Daoy (cell line): Measurements from ENCODE around the genes RPTOR, PVALEF and AATK.

GRCh38 chr17:80026210-80026712 is 9.4 kb downstream of the TBC1D16 start:
- RAMPAGE, long total RNA = no peak

DNA sequence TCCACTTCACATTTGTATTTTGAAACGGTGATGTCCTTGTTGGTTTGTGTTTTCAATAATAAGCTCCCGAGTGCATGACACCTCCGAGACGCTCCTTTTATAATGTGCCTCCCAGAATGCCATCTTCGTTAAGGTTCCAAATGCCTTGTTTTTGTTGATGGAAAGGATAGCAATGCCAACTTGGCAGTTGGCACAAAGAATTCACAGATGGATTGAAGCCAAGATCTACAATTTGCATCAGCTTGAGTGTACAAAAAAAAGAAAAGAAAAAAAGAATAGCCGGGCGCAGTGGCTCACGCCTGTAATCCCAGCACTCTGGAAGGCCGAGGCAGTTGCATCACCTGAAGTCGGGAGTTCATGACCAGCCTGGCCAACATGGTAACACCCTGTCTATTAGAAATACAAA is 7.7 kb downstream of the TBC1D16 start:
- RAMPAGE, long total RNA = no peak

- RAMPAGE, long total RNA = no peak
Observed at GRCh38 chr17:80137907-80138625, 8.9 kb downstream of the EIF4A3 start.

DNA sequence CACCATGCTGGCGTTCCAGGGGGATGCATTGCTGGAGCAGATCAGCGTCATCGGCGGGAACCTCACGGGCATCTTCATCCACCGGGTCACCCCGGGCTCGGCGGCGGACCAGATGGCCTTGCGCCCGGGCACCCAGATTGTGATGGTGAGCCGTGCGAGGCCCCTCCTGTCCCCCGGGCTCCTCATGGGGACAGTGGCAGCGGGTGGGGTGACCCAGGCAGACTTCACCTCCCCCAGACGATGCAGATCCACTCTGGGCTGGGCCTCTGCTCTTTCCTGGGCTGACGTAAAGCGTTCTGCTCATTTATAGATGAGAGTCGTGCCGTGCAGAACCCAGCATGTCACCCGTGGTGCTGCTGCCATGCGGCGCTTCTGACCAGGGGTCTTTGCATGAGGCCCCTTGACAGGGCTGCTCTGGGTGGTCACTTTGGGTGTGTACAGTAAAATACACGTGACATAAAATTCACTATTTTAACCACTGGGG is 21.6 kb downstream of the SGSH start:
- RAMPAGE, long total RNA = no peak

GRCh38 chr17:80279780-80280447 is 19.3 kb downstream of the RNF213 start:
- RAMPAGE, long total RNA = no peak

DNA sequence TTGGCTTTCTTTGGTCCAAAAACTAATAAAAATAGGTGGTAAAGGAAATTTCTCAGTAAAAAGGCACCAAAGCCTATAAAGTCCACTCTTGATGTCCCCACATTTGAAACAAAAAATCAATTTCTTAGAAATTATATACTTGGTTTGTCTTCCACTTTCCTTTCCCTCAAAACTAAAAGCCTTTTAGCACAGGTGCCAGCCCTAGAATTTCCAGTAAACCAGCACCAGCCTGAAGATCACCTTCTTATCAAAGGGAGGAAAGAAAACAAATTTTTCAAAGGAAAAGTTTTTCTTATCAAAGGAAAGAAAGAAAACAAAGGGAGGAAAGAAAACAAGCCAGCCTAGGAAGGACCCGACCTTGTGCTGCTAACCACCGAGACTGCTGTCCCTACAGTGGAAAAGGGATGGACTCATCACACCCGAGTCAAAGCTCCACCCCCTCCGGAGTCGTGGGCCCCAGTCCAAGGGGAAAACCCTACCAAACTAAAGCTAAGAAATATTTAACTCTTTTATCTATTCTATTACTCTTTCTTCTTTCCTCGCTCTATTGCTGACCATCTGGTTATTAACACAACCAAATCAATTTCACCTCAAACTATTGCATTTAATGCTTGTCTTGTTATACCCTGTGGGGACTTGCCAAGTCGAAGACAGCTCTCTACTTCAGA is 6.2 kb upstream of the ENDOV start:
- RAMPAGE, long total RNA = no peak

DNA sequence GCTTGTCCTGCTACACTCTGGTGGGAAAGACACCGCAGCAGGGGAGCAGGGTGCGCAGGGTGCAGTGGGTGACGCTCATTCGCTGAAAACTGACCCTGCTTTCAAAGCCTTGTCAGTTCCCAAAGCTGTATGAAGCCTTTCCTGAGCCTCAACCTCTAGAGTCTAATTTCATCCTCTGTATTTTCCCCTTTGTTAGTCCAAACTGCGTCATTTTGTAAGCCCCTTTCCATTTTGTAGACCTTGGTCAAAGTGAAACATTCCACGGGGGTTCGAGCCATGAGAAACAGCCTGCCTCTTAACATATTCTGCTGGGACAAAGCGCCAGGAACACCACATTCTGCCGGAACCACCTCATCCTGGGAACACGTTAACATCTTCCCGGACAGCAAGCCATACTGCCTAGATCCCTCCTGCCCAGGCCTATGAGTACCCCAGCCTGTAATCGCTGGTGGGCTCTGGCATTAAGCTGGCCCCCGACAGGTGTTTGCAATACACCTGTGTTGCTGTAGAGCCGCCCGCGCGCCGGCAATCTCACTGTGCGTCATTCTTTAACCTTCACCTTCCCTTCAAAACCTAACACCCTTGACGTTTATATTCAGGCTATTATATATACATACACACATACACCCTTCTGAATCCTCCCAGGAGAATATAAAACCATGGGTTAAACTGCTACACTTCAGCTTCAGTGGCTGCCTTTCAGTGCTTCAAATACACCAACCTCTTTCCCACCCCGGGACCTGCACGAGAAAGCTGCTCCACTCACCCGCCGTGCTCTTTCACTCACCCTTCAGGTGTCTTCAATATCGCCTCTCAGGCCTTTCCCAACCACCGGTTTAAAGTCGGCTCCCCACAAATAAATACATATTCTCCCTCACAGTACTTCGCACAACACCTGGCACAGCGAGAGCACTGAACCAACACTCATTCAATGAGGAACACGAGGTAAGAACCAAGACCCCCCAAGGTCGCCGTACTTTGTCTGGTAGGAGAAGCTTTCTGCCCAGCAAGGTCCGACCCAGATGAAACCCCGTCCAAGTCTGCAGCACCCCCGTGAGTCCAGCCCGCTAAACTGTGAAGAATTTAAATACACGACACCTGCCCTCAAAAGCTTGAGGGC is 1.1 kb upstream of the ENDOV start:
- RAMPAGE, long total RNA = no peak

DNA sequence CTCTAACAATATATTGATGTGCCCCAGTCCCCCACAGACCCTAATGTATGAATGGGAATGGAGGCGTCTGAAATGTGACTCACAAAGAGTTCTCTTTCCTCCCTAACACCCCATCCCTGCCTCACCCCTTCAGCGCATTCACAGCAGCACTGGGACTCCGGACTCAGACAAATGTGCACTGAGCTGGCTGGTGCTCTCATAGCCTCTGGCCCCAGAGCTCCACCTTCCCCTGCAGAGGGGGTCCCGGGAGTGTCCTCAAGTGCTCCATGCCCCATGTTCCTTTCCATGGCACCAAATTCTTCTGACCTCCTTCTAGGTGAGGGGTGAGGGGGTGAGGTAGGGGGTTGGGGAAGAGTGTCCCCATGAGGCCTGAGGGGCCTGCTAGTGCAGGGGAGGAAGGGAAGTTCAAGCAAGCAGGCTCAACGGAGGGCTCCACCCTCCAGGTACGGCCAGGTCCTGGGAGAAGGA is 20.6 kb downstream of the NPTX1 start:
- RAMPAGE, long total RNA = no peak

GRCh38 chr17:80544498-80545157 is at the start of gene RPTOR:
RPTOR (plus strand) TSS chr17:80544838.
- RAMPAGE, long total RNA = no peak

DNA sequence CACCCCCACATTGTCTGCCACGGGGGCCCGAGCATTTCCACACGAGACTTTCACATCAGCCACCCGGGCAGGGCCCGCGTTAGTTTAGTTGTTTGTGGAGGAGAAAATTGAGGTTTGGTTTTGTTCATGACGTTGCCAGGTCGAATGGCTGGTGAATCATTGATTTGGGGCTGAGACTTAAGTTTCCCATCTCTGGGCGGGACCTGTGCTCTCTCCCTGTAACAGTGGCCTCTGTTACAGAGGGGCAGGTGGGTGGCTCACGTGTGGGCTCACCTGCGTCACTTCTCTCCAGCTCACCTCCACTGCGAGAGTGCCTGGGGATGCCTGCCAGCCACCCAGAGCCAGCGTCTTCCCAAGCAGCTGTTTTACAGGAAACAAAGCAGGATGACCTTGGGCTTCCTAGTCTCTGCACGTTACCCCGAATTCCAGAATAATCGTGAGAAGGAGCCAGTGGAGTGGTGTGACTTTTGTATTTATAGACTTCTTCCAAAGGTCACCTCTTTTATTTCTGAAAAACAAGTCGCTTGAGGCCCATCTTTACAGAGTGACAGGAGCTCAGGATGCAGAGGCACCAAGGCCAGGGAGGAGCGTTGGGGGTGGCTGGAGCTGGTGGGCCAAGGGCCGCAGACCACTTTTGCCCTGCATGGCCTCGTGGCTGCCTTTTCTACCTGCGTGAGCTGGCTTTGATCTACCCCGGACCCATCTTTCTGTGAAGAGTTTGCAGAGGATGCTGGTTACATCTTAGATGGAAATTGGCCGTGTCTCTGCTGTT is 150.8 kb downstream of the RPTOR start:
- RAMPAGE, long total RNA = no peak

- RAMPAGE, long total RNA = no peak
Observed at GRCh38 chr17:80824548-80824898, 167.1 kb upstream of the CHMP6 start.

- RAMPAGE, long total RNA = no peak
Observed at GRCh38 chr17:80886459-80886981, 105.1 kb upstream of the CHMP6 start.

DNA sequence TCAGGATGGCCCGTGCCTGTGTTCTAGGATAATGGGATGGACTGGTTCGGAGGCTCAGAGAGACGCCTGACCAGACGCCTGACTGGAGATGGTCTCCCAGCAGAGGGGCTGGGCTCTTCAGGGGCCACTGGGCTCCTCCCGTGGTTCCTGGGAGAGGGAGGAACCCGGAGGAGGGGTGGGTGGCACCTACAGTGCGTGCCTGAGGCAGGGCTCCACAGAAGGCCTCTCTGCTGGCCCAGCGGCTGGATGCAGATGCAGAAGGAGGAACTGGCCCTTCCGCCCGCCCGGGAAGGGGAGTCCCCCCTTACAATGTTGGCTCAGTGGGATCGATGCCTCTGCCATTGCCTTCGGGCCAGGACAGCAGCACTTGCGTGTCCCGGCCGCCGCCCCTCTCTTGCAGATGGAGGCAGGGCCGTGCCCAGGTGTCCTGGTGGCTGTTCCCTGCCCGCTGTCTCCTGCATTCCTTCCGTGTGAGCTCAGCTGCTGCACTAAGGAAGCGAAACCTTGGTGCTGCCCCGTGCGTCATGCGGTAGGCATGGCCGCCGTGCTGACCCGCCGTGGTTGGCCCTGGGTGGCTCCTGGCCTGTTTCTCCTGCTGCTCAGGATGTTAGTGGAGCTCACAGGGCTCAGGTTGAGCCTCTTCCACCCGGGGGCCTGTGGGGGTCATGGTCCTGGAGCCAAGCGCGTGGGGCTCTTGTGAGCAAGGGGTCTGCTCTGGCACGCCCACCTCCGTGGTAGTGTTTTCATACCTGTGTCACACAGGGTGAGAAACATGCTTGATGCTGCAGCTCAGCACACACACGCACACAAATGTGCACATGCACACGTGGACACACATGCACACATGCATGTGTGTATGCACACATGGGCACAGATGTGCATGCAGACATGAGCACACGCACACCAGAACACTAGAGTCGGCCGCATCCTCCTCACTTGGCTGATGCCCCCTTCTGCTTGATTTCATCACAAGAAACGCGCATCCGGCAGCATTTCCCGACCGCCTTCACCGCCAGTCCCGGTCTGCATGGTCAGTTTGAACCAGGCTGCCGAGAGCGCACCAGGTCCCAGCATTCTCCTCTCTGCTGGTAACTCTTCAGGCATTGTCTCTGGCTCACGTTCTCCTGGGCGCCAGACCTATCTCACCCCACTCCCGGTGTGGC is 15.3 kb downstream of the BAIAP2 start:
- RAMPAGE, long total RNA = no peak

DNA sequence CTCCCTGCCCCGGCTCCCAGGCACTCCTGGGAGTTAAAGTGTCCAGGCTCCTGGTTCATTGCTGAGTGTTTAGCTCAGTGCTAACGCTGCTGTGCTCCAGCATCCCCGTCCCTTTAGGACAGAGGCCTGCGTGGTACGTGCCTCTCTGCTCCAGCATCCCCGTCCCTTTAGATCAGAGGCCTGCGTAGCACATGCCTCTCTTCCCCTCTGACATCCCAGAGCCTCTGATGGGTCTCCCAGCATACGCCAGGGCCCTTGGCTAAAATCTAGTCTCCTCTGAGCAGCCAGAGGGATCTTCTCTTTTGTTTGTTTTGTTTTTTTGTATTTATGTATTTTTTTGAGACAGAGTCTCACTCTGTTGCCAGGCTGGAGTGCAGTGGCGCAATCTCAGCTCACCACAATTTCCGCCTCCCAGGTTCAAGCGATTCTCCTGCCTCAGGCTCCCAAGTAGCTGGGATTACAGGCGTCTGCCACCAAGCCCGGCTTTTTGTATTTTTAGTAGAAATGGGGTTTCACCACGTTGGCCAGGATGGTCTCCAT is 16.2 kb downstream of the BAIAP2 start:
- RAMPAGE, long total RNA = no peak

DNA sequence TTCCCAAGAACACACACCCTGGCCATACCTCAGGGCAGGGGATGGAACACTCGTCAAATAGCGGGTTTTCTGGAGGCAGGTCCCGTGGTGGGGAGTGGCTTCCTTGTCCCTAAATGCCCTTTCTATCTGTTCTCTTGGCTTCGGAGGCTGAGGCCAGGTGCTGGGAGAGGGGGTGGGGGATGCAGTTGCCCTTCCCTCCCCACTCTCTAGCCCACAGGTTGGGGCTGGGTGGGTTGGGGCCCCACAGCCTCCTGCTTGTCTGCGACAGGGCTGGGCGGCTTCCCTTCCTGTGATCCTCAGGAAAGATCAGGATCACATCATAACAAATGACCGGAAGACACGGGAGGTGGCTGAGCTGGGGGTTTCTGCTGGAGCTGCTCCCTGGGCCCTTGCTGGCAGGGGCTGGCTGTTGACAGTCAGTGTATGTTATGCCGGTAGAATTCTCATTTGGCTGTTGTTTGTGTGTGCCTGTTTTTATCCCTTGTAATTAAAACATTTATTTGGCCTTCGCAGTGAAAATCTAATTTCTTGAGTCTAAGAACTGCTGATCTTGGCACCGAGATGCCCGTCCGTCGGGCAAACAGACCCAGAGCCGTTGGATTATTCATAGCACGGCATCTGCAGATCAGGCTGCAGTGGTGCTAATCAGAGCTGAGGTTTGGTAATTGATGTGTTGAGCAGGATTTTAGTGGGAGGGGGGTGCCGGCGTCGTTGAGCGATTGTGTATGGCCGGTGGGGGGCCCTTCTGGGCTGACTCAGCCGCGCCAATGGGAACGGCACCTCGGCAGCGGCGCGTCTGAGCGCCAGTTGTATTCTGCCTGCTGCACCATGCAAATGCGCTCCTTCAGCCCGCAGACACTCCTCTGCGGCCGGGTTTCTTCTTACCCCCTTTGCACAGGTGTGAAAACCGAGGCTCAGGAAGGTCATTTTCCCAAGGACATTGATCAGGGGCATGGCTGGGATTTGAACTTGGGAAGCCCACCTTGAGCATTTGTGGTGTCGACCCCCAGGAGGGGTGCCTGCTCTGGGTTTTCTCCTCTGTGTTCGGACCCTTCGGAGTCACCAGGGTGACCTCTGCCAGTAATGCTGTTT is 18.0 kb downstream of the BAIAP2 start:
- RAMPAGE, long total RNA = no peak

- RAMPAGE, long total RNA = no peak
Observed at GRCh38 chr17:81082456-81082714, 47.4 kb downstream of the BAIAP2 start.

DNA sequence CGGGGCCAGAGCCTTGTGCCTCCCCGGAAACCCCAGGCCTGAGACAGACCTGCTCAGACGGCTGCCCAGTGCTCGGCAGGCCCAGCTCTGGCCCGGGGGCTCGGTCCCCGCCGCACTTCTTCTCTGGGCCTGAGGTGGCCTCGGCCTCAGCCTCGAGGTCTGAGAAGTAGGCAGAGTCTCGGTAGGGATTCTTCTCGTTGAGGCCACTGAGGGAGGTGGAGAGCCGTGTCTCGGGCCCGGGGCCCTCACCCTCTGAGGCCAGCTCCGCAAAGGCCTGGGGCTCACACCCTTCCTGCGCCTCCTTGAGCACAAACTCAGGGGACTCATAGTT is 44.6 kb upstream of the PVALEF start:
- RAMPAGE, long total RNA = no peak

DNA sequence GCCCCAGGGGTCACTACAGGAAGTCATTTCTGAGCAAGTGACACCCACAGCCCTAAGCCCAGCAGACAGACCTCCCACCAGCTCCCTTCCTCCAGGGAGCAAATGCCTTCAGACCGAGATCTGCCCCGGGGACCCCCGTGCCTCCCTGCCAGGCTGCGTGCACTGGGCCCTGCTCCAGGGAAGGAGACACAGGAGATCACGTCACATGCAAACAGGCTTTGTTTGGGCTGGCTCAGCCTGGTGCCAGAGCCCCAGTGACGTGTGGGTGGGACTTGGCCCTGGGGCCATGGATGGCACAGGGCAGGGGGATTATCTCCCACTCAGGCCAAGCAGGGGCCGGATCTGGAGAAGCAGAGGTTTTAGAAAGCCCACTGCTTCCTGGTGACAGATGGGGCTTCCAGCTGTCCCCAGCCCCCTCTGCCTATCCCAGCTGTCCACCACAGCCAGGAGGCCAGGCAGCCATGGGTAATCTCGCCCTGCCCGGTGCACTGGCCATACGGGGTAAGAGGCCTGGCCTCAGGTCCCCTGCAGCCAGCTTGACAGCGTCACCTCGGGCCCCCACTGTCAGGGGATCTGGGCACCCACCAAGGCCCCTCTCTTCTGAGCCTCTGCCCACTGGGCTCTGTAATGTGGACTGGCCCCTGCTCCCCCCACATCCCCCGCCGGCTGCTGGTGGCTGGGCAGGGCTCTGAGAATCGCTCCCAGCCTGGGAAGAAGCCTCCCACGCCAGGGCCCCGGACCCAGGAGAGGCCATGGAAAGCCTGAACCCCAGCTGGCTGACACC is at the start of gene PVALEF:
PVALEF (plus strand) TSS at position 693 of the 784 bp plus-strand sequence.
- RAMPAGE, long total RNA = no peak

DNA sequence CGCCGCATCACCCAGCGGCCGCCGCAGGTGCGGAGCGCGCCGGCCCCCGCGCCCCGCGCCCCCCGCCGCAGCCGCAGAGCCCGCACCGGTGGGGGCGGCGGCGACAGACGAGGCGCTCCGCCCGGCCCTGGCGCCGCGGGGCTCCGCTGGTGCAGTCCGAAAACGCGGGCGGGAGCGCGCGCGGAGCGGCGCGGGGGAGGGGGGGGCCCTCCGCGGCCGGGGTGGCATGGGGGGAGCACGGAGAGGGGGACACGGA is at the start of gene AATK:
AATK (minus strand) TSS at position 158 of the 256 bp plus-strand sequence.
- RAMPAGE, long total RNA = no peak

GRCh38 chr17:81237179-81237863 is 1.5 kb downstream of the TEPSIN start:
- RAMPAGE, long total RNA = no peak